SUDHL5 (cell line): ENCODE measurements around a stretch of chr4.

- PRO-cap: no peak
Measured at GRCh38 chr4:139666660-139667637, 1.3 kb downstream of the MGST2 start.

GRCh38 chr4:139740118-139740993 lies 74.7 kb downstream of the MGST2 start:
- PRO-cap: no peak

- PRO-cap: no peak
Measured at GRCh38 chr4:139746367-139746917, 80.8 kb downstream of the MGST2 start.

GRCh38 chr4:139762434-139763180 lies 97.0 kb downstream of the MGST2 start:
- PRO-cap: no peak

GRCh38 chr4:139858460-139859255 lies 193.0 kb downstream of the MGST2 start:
- PRO-cap: no peak

DNA sequence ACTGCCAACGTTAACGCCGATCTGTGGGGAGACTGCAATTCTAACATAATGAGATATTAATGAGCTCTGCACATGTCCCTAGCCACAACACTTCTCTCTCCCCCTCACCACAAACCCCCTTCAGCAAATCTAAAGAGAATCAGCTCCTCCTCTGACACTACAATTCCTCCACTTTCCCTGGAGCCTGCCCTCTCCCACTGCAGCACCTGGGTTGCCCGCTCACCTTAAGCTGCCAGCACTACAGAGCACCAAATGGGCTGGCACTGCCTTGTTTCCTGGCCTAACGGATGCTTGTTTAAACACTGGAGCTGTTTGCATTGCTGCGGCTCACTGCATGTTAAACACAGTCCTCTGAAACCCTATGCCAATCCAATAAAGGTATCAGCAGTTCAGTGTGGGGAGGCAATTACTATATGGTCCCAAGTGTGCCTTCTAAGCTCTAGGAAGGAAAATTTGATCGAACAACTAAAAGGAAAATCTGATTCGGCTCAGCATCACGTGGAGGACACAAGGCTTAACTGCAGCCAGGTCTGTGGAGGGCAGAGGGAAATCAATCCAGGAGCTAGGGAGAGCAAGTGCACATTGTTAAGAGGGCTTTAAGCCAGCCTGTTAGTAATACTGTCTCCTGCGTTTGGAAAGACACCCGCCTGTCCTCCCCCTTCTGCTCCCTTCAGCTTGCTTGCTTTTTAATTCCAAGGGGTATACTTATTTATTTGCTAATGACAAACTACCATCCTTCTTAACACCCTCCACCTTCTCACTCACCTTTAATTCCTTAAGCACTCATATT lies 232.3 kb downstream of the MAML3 start:
- PRO-cap: no peak

DNA sequence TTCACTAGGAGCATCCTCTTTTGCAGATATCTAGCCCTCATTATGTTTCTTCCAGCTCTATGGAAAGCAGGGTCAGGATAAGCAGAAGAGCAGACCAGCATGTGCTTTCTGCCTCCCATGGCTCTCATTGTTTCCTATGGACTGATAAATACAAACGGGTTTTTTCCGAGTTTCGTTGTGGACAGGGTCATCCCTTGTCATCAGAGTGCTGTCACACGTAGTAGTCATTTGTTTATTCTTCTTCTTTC lies 168.1 kb downstream of the MAML3 start:
- PRO-cap: no peak

GRCh38 chr4:140019283-140019925 lies 134.6 kb downstream of the MAML3 start:
- PRO-cap: no peak

- PRO-cap: no peak
Measured at GRCh38 chr4:140096511-140096825, 57.5 kb downstream of the MAML3 start.

DNA sequence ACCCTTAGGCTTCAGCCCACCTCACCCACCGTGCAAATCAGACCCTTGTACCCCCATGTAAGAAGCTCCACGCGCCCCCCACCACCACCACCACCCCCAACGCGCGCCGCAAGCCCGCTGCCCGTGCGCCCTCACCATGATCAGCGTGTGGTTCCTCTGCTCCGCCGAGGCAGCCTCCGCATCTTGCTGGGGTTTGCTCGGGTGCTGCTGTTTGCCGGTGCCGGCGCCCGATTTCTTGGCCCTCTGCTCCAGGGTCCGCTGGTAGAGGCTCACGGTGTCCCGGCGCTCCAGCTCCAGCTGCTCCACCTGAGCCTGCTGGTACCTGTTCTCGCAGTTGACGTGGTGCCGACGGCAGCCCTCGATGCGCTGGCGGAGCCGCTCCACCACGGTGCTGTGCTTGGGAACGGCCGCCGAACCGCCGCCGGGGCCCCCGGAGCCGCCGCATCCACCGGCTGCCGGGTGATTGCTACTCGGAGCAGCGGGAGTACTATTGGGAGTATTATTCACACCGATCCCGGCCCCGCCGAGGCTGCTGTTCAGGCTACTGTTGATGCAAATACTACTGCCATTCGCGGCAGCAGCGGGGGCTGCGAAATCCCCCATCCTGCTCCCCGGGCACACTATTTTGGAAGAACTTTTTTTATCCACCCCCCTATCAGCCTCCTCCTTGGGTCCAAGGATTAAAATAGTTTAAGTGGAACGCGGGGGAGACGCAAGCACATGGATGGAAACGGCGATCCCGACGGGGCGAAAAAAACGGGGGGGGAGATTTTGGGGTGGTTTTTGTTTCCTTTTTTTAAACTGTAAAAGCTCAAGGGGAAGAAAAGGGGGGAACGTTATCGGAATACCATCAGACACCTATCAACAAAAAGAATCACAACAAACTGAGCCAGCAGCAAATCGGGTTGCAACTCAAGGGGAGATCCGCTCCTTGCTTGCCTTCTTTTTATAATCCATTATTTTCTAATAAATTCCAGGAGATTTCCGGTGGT lies 963 bp downstream of the MAML3 start:
- PRO-cap: bidirectional peak, plus-strand start at position 181 of the sequence, minus-strand start at position 158 of the sequence; bidirectional peak, plus-strand start at position 325 of the sequence, minus-strand start at position 236 of the sequence; bidirectional peak, plus-strand start at position 877 of the sequence, minus-strand start at position 538 of the sequence

GRCh38 chr4:140212931-140213607 lies 59.1 kb upstream of the MAML3 start:
- PRO-cap: no peak

DNA sequence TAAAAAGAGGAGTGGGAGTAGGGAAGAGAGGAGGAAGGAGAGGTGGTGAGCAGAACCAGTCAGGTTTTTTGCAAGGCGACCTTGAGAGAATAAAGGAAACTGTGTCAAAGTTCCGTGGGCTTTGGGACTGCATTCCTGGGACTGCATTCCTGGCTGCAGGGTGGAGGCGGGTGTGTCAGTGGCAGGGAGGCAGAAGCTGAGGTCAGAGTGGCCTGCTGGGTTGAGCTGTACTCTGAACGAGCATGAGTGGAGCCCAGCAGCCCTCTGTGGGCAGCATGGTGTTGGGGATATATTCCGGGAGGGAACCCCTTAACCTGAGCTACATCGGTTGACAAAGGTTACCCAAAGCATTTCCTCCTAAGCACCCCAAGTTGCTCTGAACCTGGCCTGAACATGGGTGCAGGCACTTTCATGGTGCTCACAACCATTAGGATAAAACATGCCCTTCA lies 66.9 kb upstream of the UCP1 start:
- PRO-cap: no peak

GRCh38 chr4:140810964-140811358 lies 54.8 kb upstream of the TBC1D9 start:
- PRO-cap: no peak

DNA sequence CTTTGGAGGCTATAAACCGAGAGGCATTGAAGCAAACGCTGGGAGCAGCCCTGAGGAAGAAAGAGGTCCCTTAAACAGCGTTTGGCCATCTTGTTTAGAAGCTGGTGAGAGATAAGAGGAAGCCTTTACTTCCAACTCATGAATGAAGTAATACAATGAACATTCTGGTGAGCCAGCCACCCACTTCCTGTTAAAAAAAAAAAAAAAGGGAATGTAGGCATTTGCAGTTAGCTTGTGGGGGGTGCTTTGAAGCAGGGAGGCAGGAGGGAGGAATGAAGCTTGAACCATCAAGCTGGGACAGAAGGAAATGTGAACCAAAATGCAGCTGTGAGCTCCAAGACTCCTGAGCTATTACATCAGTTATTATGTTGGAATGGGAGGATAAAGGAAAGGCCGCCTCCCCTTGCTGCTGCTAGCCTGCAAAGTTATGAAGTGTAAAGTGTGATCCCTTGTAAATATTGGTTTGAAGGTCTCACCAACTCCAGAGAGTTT lies 132.5 kb downstream of the ZNF330 start:
- PRO-cap: no peak

DNA sequence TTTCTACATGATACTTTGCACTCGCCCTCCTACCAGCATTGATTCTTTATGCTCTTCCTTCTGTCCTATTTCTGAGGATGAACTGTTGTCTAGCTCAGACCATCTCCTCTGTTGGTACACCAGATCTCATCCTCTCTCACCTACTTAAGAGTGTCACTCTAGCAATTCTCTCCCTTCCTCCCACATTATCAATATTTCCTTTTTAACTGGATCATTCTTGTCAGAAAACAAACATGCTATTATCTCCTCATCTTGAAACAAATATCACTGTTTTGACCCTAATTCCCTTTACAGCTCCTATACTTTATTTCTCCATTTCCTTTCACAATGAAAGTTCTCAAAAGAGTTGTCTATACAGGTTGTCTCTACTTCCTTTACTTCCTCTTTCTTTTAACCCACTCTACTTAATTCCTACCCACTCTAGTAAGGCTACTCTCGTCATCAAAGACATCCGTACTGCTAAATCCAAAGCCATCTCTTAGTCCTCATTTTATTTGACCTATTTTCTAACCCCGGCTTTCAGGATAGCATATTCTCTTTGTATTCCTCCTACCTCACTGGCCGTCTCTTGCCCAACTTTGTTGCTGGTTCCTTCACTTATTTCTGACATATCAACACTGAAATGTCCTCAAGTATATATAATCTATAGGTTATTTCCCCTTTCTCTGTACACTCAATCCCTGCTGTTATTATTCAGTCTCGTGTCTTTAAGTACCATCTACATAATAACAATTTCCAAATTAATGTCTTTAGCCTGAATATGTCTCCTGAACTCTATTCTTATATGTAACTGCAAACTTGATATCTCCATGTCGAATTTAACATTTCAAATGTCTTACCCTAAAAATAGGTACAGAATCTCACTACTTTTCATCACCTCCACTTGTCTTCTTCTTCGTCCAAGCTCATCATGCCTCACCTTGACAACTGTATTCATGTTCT lies 496.4 kb downstream of the IL15 start:
- PRO-cap: no peak

DNA sequence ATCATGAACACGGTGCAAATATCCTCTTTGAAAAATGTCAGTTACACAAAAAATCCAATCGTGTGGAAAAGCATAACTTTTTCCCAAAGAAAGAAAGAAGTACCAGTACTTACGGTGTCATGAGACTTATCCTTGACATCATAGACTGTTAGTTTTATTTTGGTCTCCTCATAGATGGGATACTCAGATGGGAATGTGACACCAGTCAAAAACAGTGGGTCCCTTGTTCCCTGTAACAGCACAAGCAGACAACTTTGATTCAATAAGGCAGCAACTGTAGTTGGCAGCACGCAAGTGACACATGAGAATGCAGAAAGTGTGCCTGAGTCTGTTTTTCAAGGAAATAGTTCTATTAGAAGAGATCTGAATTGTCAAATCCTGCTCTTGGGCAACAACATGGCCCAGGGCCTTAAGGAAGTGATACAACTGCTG lies 443.3 kb downstream of the INPP4B start:
- PRO-cap: no peak

DNA sequence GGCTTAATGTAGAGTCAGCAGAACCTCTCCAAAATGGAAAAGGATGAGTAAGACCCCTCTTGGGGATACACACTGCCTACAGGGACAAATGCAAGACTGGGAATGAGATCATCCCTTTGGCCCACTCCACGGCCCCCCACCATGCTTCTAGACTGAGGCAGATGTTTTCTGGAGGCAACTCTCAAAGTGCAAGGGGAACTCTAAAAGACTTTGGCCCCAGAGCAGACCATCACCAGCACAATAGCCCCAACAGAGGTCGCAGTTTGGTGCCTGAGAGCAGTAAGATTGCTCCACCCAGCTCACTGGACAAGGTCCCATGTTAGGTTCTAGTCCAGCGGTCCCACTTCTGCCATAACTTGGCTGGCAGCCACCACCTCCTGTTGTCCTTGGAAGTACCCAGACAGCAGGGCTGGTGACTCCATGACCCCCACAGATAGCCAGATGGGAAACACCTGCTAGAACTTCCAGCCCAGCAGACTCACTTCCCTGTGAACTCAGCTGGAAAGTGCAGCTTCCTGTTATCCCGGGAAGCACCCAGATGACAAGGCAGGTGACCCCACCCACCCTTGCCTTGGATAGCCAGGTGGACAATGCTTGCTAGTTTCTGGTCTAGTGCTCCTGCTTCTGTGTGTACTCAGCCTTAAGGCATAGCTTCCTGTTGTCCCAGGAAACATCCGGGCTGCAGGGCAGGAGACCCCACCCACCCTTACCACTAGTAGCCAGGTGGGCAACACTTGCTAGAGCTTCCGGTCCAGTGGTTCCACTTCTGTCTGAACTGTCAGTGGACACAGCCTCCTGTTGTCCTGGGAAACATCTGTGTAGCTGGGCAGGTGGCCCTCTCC lies 372.5 kb downstream of the INPP4B start:
- PRO-cap: no peak

DNA sequence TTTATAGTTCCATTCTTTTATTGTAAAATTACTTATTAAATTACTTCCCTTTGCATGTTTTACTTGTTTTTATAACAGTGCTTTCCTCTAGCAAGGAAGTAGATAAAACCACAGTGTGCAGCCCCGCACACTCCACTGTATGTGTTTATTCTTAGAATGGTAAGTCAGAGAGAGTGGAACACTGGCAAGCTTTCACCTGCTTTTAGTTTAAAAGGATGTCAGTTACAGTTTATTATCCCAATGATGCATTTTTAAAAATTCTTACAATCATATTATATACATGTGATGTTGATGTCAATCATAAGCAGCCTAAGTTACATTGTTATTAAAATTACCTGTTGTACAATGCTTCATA lies 149.3 kb downstream of the INPP4B start:
- PRO-cap: no peak

GRCh38 chr4:143363090-143363405 lies 26.4 kb downstream of the GAB1 start:
- PRO-cap: no peak

- PRO-cap: no peak
Measured at GRCh38 chr4:143514403-143515206, 1.1 kb downstream of the SMARCA5 start.